Metastatic Liver Carcinoma in the Adrenal Gland (tissue), 2 donors: ENCODE data around the gene EVC2.

DNA sequence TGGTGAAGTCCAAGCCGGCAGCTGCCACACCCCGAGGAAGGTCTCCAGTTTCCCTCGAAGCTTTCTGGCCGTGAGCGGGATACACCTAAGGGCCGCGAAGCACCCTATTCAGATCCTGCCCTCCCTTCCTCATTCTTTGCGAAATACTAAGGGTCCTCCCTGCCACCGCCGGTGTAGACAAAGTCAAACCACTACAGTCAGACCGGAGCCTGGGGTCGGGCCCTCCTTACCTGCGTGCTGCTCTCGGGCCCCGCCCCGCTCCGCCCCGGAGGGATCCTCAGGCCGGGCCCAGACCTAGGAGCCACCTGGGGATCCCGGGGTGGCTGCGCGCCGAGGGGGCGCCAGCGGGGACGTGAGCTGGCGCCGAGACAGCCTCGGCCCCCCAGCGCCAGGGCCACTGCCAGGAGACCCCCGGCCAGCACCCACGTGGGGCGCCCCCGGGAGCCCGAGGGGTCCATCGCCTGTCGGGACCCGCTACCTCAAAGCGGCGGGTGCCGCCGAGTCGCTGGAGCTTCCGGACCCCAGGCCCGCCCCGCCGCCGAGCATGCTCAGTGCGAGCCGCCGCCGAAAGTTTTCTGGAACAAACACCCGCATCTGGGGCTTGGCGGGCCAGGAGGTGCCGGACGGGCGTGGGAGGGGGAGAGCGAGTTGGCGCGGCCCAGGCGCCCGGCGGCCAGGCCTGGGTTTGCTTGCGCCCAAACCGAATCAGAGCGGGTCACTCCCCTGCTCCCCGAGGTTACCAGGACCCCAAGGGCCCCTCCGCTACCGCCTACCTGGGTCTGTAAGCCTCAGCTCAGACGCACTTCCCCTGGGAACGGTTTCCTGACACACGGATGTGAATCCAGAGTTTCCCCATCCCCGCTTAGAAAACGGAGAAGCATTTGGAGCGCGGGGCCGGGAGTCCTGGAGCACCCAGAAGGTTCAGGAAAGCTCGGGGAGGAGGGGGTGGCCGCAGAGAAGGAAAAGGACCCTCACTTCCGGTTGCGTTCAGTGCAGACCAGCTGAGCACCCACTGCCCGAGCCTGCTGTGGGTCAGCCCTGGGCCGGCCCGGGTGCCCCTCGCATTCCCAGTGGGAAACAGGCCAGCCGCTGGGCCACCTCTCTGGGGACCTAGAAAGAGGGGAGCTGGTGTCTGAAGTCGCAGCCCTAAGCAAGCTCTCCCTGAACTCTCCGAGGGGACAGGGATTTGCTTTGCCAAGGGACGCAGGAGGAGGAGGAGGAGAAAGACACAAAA lies at the start of gene EVC2:
Gene EVC2, minus strand, starts transcription at position 504 of the 1,234 bp plus-strand sequence.
- PRO-cap, 2 experiments = no peak in any of the 2 experiments

DNA sequence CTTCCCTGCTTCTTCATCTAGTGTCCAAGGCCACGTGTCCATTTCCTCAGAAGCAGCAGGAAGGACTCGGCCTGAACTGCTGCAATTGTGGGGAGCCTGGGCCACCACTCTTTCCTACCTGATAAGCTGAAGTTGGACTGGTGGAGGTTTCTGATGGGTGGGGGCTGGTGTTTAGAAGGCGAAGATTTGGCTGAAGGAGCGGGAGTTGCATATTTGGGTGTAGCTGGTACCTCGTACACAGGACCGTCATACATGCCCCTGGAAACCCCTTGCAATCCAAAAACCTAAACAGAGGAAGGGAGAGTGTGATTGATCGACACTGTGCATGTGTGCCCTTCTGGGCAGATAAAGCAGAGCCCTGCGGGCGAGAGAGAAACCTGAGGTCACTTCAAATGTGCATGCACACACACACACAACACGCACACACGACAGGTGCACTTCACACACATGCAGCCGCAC lies 67.5 kb downstream of the CRMP1 start:
- PRO-cap, 2 experiments = no peak in any of the 2 experiments

DNA sequence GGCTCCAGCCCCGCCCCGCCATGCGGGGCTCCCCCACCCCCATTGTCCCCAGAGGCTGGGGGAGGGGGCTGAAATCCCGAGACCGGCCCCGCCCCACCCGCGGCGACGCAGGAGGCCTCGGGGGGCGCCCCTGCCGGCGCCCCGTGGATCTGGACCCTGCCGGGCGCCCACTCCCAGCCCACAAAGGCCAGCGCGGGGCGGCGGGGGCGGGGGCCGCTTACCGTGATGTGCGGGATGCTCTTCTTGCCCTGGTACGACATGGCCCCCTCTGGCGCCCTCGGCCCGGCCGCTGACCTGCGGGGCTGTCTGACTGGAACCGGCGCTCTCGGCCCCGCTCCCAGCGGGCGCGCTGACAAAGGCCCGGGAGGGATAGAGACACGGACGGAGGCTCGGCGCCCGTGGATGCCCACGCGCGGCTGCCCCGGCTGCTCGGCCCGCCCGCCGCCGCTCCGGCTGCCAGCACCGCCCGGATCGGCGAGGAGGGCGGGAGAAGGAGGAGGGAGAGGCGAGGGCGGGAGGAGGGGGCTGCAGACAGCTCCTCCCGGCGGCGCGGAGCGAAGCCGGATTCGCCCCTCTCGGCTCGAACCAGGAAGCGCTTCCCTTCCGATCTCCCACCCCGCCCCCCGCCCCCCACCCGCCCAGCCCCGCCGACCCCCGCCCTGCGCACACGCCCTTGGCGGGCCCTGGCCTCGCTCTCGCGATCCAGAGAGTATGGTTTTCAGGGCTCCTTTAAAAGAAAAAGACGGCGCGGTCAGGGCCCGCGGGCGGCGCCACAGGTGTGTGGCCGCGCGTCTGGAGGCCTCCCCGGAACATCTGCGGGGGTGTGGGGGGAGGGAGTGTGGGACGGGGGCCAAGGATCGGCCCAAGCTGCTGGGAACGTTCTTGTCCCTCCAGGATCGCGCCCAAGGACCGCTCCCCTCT lies 4.6 kb downstream of the CRMP1 start:
- PRO-cap, 2 experiments = no peak in any of the 2 experiments

GRCh38 chr4:6180571-6181488 lies 19.5 kb downstream of the JAKMIP1 start:
- PRO-cap, 2 experiments = no peak in any of the 2 experiments

DNA sequence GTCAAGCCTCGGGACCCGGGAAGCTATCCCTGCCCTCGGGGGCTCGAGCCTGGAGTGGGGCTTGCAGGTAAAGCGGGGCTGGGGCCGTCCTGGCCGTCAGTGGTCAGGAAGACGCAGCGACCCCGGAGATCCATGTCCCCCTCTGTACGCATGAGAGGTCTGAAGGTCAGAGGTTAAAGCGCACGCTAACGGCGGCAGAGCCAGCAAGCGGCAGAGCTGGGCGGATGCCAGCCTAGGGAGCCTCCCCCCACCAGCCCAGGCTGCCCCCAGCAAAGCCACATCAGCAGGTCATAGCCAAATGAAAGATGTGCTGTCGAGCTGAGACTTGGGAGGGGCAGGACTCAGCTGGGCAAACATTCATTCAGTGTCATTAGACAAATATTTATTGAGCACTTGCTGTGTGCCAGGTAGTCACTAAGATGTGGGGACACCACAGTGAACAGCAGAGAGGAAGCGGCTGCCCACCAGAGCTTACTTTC lies 563 bp upstream of the JAKMIP1 start:
- PRO-cap, 2 experiments = no peak in any of the 2 experiments

- PRO-cap, 2 experiments = no peak in any of the 2 experiments
These were observed 25.6 kb upstream of the MRFAP1 start for GRCh38 chr4:6614895-6615200.

- PRO-cap, 2 experiments = no peak in any of the 2 experiments
These were observed 11.2 kb downstream of the BLOC1S4 start for GRCh38 chr4:6726836-6727855.

DNA sequence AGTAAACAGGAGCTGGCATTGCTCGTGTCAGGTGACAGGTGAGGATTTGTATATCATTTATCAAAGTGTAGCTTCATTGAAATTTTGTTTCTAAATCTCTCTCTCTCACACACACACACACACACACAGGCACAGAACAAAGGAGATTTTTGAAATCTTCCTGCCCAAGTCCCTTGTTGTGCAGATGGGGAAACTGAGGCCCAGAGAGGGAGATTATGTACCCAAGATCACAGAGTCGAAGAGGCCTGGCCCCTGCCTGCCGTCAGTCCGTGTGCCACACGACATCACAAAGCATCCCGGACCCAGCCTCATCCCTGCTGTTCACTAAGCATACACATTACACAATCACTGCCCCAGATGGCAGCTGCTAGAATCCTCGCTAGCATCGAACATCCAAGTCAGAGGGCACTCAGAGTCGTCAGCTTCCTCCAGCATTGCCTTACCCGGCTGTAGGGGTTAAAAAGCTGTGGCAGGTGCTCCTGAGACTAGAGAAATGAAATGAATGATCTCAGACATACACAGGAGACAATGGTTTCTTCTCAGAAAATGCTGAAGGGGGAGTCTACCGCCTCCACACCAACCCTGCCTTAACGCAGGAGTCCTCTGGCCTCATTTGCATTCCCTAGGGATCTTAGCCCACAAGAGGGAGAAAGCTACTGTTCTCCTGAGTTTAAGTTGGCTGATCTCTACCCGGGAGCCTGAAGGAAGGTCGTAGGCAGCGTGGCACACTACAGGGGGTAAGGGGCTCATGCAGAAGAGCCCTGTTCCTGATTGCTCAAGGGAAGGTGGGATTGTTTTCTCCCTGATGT lies 2.9 kb upstream of the KIAA0232 start:
- PRO-cap, 2 experiments = peak in 2 of 2 experiments; most common plus-strand start position 388 of the sequence (in 2); most common minus-strand start position 276 of the sequence (in 2)

DNA sequence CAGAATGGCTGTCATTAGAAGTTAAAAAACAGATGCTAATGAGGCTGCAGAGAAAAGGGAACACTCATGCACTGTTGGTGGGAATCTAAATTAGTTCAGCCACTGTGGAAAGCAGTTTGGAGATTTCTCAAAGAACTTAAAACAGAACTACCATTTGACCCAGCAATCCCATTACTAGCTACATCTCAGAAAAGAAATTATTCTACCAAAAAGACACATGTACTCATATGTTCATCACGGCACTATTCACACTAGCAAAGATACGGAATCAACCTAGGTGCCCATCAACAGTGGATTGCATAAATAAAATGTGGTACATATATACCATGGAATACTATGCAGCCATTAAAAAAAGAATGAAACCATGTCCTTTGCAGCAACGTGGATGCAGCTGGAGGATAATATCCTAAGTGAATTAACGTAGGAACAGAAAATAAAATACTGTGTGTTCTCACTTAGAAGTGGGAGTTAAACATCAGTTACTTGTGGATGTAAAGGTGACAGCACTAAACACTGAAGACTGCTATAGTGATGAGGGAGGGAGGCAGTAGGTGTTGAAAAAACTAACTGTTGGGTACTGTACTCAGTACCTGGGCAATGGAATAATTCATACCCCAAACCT lies 37.2 kb downstream of the KIAA0232 start:
- PRO-cap, 2 experiments = no peak in any of the 2 experiments

DNA sequence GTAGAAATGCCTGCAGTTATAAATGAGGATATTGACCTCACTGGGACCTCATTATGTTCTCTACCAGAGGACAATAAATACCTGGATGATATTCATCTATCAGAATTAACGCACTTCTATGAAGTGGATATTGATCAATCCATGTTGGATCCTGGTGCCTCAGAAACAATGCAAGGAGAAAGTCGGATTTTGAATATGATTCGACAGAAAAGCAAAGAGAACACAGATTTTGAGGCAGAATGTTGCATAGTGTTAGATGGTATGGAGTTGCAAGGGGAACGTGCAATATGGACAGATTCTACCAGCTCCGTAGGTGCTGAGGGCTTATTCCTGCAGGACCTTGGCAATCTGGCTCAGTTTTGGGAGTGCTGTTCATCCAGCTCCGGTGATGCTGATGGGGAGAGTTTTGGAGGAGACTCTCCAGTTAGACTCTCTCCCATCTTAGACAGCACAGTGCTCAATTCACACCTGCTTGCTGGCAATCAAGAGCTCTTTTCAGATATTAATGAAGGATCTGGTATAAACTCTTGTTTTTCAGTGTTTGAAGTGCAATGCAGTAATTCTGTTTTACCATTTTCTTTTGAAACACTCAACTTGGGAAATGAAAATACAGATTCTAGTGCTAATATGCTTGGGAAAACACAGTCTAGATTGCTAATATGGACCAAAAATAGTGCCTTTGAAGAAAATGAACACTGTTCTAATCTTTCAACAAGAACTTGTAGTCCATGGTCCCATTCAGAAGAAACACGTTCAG lies 47.7 kb upstream of the TBC1D14 start:
- PRO-cap, 2 experiments = no peak in any of the 2 experiments

DNA sequence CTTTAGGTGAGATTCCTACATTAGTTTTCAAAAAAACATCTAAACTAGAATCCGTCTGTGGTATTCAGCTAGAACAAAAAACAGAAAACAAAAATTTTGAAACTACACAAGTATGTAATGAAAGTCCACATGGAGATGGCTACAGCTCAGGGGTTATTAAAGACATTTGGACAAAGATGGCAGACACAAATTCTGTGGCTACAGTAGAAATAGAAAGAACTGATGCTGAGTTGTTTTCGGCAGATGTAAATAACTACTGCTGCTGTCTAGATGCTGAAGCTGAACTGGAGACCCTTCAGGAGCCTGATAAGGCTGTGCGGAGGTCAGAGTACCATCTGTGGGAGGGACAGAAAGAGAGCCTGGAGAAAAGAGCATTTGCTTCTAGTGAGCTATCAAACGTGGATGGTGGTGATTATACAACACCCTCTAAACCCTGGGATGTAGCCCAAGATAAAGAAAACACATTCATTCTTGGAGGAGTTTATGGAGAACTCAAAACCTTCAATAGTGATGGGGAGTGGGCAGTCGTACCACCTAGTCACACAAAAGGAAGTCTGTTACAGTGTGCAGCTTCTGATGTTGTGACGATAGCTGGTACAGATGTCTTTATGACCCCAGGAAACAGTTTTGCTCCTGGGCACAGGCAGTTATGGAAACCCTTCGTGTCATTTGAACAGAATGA lies 46.8 kb upstream of the TBC1D14 start:
- PRO-cap, 2 experiments = no peak in any of the 2 experiments

DNA sequence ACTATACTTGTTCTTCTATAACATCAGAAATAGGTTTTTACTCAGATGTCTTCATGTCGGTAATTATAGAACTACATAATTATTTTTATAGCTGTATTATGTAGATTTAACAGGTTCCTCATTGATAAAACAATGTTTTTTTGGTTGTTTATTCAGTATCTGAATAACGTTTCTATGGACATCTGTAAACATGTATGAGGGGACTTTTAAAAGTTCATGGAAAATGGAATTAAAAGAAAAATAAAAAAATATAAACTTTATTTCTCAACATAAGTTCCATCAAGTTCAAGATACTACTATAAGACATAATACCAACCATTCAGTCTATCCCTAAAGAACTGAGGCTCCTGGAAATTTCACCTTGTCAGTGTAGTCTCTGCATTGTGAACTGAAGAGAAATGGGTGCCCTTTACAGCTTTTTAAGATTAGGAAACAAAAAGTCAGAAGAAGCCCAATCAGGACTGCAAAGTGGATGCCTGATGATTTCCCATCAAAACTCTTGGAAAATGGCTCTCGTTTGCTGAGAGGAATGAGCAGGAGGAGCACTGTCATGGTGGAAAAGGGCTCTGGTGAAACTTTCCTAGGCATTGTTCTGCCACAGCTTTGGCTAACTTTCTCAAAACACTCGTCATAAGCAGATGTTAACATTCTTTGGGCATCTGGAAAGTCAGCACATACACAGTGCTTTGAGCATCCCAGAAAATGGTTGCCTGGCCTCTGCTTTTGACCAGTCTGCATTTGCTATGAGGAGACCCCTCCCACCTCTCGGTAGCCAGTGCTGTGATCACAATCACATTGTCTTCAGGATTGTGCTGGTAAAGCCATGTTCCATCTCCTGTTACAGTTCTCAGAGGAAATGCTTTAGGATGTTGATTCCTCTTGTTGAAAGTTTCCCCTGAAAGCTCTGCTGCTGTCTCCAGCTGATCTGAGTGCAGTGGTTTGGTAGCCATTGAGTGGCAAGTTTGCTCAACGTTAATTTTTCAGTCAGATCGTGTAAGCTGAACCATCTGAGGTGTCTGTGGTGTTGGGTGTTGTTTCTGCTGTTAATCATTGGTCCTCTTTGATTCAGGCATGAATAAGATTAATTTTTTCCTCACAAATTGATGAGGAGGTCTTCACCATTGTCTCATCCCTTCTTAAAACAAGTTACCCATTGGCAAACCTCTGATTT lies 25.3 kb upstream of the TBC1D14 start:
- PRO-cap, 2 experiments = no peak in any of the 2 experiments

DNA sequence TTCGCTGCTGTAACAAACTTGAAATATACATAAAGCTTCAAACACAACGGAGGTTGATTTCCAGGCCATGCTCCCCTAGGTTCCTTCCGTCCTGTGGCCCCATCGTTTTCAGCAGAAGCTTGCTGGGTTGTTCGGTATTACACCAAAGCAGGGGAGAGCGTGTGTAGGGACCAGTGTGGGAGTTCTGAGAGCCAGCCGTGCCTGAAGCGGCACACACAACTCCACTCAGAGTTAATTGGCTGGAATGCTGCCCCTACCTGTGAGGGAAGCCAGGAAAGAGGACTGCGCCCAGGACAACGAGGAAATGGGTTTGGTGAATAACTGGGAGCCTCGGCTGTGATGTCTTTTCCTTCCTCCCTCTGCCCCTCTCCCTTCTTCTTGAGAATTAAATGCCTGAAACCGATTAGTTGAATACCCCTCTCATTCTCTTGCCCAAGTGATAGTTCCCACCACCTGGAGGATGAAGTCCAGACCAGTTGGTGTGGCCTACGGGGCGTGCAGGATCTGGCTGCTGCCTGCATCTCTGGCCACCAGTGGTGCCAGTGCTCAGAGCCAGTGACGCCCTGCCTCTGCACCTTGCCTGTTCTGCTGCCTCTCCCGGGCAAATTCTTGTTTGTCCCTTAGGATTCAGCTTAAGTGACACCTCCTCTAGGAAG lies 33.5 kb downstream of the TBC1D14 start:
- PRO-cap, 2 experiments = no peak in any of the 2 experiments

DNA sequence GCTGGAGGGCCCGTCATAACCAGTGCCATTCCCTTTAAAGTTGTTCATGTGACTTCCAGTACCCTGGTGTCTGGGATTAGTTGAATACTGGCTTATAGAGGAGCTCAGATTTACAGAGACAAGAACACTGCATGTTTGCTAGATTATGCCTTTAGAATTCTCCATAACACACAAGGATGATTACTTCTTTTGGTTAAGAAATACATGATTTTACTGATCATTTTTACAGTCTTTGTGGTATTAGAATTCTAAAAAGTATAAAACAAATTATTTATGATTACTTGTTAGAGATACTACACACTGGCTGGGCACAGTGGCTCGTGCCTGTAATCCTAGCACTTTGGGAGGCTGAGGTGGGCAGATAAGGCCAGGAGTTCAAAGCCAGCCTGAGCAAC lies 37.0 kb downstream of the CCDC96 start:
- PRO-cap, 2 experiments = no peak in any of the 2 experiments

DNA sequence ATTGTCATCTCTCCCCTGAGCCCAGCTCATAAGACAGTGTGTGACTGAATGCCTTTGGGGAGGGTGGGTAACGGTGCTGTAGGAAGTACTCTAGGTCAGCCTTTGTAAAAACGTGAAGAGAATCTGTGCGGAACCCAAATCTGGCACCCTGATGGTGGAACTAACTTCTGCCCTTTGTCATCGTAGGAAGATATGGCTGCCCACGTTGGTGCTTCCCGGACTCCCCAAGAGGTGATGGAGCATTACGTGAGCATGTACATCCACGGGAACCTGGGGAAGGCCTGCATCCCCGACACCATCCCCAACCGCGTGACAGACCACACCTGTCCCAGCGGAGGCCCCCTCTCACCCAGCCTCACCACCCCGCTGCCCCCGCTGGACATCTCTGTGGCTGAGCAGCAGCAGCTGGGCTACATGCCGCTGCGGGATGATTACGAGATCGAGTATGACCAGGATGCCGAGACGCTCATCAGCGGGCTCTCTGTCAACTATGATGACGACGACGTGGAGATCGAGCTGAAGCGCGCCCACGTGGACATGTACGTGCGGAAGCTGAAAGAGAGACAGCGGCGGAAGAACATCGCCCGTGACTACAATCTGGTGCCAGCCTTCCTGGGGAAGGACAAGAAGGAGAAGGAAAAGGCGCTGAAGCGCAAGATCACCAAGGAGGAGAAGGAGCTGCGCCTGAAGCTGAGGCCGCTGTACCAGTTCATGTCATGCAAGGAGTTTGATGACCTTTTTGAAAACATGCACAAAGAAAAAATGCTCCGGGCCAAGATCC lies 10.9 kb downstream of the TADA2B start:
- PRO-cap, 2 experiments = no peak in any of the 2 experiments

- PRO-cap, 2 experiments = peak in 2 of 2 experiments; most common plus-strand start chr4:7103541 (in 1); most common minus-strand start chr4:7103382 (in 2)
These were observed 35.2 kb upstream of the GRPEL1 start for GRCh38 chr4:7102798-7103645.

- PRO-cap, 2 experiments = no peak in any of the 2 experiments
These were observed 52.5 kb upstream of the GRPEL1 start for GRCh38 chr4:7120205-7120831.

DNA sequence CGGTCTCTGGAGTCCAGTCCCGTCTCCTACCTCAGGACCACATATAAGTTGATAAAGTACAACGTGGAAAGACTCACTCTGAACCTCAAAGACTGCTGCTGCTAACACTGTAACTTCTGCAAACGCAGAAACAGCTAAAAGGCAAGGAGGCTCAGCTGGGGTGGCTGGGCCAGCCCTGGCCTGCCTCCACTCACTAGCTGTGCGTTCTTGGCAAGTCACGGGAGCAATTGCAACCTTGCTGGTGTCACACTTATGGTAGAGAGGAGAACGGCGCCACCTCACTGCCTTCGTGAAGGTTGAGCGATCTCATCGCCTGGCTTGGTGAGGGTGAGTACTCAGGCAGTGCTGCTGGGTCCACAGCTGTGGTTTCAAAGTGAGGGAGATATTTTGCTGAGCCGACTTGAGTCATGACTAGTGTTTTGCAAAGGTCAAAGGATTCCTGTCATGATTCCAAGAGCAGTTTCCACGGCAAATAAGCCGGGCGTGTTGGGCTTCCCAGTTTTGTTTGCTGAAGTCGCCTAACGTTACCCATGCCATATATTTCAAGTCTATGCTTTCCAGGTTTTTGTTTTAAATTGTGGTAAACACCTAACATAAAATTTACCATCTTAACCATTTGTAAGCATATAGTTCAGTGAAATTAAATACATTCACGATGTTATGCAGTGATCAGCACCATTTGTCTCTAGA lies 57.2 kb upstream of the GRPEL1 start:
- PRO-cap, 2 experiments = no peak in any of the 2 experiments

GRCh38 chr4:7132386-7132834 lies 59.9 kb upstream of the SORCS2 start:
- PRO-cap, 2 experiments = no peak in any of the 2 experiments

DNA sequence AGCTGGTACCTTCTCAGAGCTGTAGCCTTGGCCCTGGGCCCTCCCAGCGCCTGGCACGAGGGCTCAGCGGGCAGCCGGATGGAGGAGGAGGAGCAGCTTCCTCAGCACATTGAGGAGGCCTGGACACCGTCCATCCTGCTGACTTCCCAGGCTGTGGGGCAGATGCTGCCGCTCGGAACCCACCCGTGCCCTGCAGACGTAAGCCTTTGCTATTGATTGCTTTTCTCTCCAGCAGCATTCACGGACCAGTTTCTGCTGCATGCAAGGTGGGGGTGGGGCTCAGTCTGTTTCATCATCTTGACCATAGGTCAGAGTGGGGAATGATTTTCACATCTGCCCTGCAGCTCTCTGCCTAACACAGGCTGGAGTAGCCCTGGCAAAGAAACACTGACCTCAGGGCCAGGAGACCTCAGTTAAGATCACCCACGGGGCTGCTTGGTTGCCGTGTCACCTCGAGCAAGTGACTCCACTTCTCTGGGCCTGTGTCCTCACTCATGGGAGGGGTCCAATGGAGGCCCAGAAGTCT lies 80.8 kb upstream of the PSAPL1 start:
- PRO-cap, 2 experiments = peak in 1 of 2 experiments; most common minus-strand start position 254 of the sequence (in 1)